Measurements from ENCODE around the genes FAM13A and GPRIN3.

DNA sequence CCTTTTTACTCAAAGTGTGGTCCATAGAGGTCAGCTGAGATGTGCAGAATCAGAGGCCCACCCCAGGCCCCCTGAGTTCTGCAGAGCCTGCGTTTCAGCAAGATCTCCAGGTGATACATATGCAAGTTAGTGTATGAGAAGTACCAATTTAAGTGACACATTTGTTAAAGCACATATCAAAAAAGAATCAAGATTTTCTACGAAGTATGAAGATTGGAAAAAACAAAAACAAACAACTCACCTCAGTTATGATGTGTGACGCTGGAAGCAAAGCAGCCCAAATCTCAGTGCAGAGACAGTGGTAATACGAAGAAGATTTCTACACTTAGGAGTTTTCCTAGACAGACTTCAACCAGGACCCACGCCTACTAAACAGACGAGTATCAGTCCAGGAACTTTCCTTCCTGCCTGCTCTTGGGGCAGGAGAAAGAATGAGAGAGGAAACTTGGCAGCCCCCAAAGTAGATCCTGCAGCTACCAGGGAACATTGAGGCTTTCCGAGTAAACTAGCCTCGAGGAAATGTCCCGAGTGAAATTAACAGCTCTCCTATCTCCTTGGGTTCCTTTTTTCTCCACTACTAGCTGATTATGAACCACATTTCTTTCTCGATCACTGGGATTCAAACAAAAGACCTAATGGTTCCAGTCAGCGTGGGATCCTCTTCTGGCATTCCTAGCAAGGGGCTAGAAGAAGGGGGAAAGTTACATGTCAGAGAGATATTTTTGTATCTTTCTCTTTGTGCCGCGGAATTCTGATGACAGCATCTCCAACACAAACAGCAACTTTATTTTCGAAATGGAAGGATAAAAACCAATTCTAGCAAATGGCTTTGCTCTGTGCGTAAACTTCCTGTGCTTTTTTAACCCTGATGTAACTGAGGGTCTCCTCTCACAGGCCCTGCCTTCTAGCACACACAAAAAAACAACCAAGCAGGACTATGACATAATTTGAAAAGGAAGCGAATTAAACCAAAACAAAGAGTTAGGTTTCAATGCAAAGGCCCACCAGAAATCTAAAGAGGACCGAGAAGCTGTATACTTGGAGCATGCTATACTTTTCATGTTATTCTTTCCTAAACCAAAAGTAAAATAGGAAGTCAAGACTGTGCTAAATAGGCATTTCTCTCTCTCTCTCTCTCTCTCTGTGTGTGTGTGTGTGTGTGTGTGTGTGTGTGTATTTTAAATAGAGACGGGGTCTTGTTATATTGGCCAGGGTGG lies 53.2 kb downstream of the PPM1K start:
- PRO-cap, 7 experiments, result peak in 7 of 7 experiments; most common plus-strand start position 1,004 of the sequence (in 3); most common minus-strand start position 759 of the sequence (in 6)

- PRO-cap, 7 experiments, result peak in 4 of 7 experiments; most common plus-strand start chr4:88283652 (in 3); most common minus-strand start chr4:88283428 (in 4)
These were observed 996 bp downstream of the PPM1K start for GRCh38 chr4:88283360-88283769.

GRCh38 chr4:88341575-88341892 lies 37.1 kb upstream of the HERC6 start:
- PRO-cap, 7 experiments, result no peak in any of the 7 experiments

DNA sequence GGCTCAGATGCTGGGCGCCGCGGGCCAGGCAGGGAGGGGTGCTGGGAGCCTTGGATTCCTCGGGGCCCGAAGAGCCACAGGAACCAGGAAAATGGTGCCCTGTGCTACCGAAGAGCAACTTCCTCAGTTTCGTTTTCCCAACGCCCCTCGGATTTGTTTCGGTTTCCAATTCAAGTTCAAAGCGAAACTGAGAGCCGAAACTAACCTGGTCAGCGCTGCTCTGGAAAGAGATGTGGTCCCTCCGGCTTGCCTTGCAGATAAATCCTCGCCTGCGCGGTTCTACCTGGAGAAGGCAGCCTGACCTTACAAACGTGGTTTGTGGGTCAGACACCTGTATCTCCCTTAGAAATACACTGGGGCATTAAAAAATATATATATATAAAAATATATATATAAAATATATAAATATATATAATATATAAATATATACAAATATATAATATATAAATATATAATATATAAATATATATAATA lies 641 bp downstream of the HERC6 start:
- PRO-cap, 7 experiments, result peak in 7 of 7 experiments; most common plus-strand start position 225 of the sequence (in 3); most common minus-strand start position 78 of the sequence (in 7)

DNA sequence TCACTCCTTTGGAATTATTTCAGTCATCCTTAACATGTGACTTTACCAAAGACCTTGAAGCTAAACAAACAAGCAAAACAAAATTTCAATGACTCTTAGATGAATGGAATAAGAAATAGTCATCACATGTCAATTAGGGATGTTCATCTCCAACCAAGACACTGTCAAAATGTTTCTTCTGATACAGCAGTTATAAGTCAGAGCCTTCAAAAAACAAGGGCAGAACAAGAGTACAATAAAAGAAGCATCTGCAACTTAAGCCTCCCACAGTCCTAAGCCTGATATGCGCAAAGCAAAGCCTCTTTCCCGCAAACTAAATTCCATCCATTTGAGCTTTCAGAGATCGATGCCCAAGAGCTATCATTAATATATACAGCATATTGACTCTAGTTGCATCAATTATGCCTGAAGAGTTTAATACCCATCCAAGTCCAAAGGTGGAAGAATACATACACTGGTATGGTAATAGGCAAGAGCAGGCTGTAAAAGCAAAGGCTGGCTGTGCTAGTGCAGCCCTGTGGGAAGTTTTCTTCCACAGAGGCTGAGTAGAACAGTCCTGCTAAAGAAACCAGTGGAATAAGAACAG lies 2.3 kb downstream of the PIGY start:
- PRO-cap, 7 experiments, result no peak in any of the 7 experiments

DNA sequence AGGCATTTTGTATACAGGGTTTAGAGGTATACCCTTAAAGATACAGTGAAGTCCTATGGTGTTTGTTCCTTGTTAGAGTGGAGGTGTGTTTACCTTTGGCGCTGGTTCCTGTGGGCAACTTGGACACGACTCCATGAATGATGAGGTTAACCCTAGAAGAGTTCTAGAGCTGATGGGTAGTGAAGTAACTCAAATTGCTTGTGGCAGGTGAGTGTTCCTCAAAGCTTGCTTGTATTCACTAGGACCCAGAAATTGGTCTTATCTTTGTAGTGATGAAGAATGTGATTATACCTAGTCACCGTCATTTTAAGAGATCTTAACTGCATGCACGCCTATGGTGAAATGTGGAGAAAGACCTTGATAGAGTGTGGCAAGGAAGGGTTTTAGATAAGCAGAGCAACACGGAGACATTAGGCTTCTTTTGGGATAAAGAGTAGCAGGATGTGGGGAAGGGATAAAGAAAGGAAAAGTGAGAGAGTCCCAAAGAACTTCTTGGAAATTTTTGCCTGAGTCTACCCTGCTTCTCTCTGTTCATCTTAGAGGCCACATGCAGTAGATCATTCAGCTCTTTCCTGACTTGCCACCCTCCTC lies 42.4 kb downstream of the NAP1L5 start:
- PRO-cap, 7 experiments, result no peak in any of the 7 experiments

- PRO-cap, 7 experiments, result peak in 1 of 7 experiments; most common plus-strand start chr4:88738357 (in 1)
These were observed 40.6 kb upstream of the NAP1L5 start for GRCh38 chr4:88738110-88738782.

DNA sequence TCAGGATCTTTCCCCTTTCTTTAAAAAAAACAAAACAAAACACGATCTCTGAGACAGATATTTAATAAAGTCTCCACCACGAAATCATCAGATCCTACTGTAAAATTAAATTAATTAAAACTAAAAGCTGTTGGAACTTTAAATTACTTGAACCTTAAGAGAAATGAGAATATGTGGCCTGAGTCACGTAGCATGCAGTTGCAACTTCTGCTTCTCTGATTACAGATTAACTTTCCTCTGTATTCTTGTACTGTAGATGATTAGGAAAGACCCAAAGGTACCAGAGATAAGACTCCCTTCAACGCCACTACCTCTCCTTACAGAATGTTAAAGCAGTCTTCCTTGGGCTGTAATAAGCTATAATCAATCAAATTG lies 47.9 kb downstream of the FAM13A start:
- PRO-cap, 7 experiments, result no peak in any of the 7 experiments

DNA sequence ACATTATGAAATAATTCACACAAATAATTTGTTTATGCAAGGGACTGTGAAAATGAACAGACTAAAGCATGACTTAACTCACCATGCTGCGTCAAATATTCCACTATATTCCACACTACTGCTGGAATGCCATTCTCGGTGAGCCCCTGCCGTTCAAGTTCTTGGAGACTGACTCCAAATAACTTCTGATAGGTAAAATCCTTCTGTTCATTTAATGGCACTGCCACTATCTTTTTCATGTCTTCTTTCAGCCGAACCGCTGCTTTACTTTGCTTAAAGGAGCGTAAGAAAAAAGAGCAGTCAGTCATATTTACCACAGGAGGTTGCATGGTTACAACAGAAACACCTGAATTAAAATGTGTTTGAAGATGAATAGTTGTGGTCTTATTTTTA lies 27.6 kb downstream of the FAM13A start:
- PRO-cap, 7 experiments, result peak in 5 of 7 experiments; most common minus-strand start position 271 of the sequence (in 4)

DNA sequence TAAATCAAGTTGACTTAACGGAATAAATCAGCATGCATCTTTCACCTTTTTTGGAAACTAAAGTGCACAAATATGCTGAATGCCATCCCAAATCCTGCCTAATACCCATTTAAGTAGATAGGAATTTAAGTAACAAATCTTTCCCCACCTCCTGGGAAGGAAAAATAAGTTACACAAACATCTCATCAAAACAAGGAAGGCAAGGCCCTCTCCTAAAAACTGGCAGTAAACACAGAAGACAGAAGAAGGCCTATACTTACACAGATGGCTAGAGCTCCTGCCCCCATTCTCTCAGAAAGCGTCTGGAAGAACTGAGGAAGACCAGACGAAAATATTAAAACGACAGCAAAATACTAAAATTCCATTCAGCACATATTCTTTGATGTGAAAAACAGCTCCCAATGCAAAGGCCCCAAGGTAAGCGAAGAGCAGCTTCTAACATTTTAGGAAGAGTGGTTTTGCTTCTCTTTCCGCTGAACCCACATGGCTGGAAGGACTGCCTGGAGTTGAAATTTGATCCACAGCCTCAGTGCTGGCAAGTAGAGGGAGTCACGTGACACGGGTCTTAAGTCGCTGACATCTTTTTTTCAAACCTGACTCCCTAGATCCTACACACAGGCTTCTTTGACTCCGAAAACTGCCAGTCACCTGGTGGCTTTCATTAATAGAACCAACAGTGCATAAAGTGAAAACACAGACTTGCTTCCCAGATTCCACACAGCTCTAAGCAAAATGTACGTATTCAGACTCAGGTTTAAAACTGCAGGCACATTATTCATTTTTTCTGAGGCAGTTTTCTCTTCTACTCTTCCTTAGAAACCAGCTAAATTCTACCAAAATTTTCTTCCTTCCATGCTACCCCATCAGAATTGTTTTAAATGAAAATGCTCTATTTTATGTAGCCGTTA lies at the start of gene FAM13A:
TSS of gene FAM13A (minus strand) at position 508 of the 908 bp plus-strand sequence.
- PRO-cap, 7 experiments, result no peak in any of the 7 experiments

- PRO-cap, 7 experiments, result no peak in any of the 7 experiments
These were observed 46.3 kb downstream of the TIGD2 start for GRCh38 chr4:89157496-89158197.

DNA sequence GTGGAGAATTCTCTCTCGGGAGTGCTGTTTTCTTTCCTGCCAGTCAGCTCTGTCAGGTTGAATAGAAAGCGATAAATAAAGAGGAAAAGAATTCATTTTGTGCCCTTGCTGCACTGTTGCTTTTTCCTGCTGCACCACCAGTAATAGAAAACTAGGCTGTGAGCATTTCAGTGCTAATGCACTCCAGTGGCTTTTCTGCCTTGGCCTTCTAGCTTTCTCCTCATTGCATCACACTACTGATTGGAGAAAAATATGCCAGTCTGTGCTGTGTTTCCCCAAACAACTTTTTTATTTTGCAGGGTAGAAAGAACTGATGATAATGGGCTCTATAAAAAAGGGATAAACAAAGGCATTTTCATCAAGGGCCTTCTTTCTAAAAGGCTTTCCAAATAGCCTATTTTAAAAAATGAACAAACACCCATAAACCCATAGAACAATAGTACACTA lies 86.4 kb downstream of the GPRIN3 start:
- PRO-cap, 7 experiments, result no peak in any of the 7 experiments

DNA sequence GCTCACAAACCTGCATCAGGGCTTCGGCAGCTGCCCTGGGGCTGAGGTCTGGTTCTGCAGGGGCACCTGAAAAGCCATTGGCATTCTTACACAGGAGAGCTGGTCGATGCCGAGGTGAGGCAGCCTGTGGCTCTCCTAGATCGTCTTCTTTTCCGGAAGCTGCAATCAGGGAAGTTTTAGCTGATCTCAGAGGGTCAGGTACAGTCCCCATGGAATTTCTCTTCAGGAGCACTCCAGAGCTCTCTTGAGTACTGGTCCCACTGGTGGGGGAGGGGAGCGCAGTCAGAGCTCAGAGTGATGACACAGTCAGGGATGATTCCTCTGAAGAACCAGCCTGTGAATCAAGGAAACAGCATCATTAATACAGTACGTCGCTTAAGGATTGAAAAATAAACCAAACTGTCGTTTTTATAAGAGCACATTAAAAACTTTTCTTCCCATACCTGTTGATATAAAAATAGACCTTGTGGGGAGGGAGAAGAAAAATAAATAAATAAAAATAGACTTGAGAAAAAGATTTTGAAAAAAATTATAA lies 57.6 kb downstream of the GPRIN3 start:
- PRO-cap, 7 experiments, result no peak in any of the 7 experiments

- PRO-cap, 7 experiments, result no peak in any of the 7 experiments
These were observed 33.1 kb downstream of the GPRIN3 start for GRCh38 chr4:89274173-89275197.

- PRO-cap, 7 experiments, result peak in 2 of 7 experiments; most common plus-strand start chr4:89291013 (in 1); most common minus-strand start chr4:89290883 (in 1)
These were observed 16.9 kb downstream of the GPRIN3 start for GRCh38 chr4:89290563-89291146.

GRCh38 chr4:89304869-89305712 lies 2.5 kb downstream of the GPRIN3 start:
- PRO-cap, 7 experiments, result no peak in any of the 7 experiments

GRCh38 chr4:89307217-89308205 lies at the start of gene GPRIN3:
Gene GPRIN3, minus strand, starts transcription at chr4:89307800.
- PRO-cap, 7 experiments, result peak in 7 of 7 experiments; most common plus-strand start chr4:89307681 (in 5); most common minus-strand start chr4:89307771 (in 6)

GRCh38 chr4:89320719-89321100 lies 13.1 kb upstream of the GPRIN3 start:
- PRO-cap, 7 experiments, result no peak in any of the 7 experiments

DNA sequence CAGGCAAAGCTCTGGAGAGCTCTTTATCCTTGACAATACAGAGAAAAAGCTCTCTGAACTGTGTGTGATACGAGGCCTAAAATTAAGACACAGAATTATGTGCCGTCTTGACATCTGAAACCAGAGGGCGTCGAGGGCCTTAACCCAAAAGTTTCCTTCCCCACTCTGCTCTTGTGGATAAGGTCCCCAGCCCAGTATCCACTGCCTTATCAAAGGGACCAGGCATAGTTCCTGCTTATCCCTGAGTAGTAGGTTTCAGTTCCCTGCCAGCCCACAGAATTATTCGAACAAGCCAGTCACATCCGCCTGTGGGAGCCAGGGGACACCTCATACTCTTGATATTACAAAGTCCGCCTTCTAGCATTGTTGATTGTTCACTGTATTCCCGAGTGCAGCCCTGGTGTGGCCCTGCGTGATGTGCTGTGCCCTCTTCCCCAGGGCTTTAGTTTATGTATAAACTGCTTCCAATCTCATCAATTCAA lies 5.4 kb upstream of the MMRN1 start:
- PRO-cap, 7 experiments, result no peak in any of the 7 experiments

DNA sequence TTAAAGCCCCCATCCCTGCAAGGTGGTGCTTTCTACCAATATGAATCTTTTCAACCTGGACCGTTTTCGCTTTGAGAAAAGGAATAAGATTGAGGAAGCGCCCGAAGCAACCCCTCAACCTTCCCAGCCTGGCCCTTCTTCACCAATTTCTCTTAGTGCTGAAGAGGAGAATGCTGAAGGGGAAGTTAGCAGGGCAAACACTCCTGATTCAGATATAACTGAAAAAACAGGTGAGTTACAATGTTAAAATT lies 615 bp downstream of the SMARCAD1 start:
- PRO-cap, 7 experiments, result no peak in any of the 7 experiments

Measured in T-cell (primary cell).